ENCODE measurements around a stretch of chr10.

DNA sequence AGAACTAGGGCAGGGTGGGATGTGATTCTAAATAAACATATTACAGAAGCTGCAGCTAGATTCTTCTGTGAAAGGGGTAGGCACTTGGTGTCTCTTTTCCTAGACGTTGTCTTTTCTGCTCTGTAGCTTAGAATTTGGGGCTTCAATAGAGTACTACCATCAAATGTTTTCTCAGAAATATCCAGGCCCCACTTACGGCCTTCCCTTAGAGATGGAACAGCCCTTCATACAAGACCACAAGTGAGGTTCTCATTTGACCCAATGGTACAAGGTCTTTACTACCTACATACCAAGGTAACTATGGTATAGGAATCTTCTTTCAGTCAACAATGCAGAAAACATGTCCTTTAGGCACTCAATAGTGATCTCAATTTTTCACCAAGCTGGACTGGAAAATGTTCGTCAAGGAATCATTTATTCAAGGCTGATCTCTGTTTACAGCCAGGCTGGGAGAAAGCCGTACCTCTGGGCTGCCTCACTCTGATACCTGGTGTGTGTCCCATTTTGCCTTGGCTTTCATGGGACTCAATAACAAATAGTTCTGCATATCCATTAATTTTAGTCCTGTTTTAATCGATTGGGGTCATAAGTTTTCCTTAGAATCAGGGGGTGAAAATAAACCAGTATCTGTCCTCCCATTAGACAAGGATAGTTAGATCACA lies 21.7 kb downstream of the PIP4K2A start:
- PRO-cap, result no peak

- PRO-cap, result no peak
Measured at GRCh38 chr10:22742853-22743052, 28.4 kb upstream of the PIP4K2A start.

DNA sequence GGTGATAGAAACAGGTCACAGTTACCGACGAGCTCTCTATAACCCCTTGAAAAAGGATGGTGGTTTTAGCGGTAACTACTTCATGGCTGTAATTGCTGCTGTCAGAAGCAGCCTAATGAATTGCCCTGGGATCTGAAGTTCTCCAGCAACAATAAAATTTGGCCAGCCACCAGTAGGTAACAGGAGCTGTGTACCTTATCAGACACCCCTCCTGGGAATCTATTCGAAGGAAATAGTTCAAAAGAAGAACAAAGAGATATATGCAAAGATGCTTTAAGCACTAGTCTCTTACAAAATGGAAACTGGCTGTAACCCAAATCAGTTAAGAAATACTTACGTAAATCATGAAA lies 1.4 kb downstream of the MSRB2 start:
- PRO-cap, result no peak

DNA sequence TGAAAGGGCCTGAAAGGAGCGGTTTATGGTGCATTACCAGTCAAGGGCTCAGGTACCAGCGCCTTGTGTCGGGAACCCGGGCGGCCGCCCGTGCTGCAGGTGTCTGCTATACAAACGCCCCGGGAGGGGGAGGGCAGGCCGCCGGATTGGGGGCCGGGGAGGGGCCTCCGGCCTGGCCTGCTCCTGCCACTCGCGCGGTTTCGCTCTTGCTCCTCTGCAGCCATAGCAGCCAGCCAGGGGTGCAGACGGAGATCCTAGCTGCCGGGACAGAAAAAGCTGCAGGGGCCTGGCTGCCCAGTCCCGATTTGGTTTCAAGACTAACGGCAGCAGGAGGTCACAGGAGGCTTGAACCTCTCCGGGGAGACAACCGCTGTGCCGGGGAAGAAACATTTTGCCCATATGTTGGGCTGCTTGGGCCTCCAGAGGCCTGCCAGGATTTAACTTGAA lies 17.3 kb upstream of the PTF1A start:
- PRO-cap, result no peak

DNA sequence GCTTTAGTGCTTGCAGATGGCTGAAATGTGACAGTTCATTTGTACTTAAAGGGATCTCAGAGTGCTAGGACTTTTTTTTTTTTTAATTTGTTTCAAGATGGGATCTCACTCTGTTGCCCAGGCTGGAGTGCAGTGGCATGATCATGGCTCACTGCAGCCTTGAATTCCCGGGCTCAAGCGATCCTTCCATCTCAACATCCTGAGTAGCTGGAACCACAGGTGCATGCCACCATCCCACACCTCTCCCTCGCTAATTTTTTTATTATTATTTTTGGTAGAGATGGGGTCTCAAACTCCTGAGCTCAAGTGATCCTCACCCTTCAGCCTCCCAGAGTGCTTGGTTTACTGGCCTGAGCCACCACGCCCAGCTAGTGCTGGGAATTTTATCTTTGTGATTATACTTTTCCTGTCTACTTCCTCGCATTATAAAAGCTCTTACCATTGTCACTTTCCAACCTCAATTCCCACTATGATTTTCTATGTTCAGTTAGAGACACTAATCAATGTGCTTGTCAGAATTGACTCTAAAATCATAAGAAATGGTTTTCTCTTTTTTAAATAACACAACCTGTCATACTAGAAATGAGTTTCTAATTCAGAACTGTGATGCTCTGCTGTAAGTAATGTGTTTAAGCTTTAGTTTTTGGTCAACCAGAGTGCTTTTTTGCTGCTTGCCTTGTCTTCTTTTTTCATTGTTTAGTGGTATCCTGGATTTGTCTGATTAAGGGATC lies 7.9 kb downstream of the OTUD1 start:
- PRO-cap, result no peak

- PRO-cap, result no peak
Measured at GRCh38 chr10:23694190-23695334, 255.7 kb downstream of the OTUD1 start.

DNA sequence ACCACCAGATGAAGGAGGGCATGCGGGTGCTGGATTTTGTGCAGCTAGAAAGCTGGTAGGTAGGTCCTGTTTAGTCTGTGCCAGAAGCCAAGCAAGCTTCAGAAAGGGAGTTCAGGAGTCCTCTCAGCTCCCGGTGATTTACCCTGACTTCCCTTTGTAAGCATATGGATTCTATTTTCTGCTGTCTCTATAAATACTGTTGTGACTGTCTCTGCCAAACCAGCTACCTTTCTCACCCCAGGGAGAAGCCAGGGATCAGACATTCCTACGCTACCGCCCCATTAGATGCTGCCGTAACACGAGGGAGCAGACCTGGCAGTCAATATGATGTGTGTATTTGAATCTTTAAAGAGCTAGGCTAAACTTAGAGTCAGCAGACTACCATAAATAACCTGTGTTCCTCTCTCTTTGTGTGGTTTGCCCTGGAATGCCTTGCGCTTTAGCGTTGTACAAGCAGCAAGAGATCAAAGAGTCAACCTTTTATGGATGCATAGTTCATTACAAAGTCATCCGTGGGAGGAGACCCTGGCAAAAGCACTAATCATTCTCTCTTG lies 200.3 kb upstream of the KIAA1217 start:
- PRO-cap, result no peak

GRCh38 chr10:24115893-24116194 lies 93.1 kb upstream of the KIAA1217 start:
- PRO-cap, result no peak

GRCh38 chr10:24207540-24207864 lies 1.4 kb upstream of the KIAA1217 start:
- PRO-cap, result no peak

DNA sequence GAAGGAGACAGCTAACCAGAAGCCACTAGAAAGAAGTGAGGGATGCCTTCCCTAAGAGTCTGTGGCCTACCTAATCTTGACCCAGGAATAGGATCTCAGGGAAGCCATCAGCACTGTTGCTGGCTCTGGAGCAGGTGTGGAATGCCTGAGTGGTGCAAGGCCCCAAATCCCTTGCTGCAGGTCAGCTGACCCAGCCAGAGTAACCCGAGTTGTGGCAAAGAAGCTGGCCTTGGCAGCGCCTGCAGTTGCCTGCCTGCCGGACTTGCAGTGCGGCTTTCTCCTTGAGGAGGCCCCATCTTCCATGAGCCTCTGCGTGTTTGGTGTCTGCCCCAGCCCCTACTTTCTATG lies 5.8 kb downstream of the KIAA1217 start:
- PRO-cap, result no peak

DNA sequence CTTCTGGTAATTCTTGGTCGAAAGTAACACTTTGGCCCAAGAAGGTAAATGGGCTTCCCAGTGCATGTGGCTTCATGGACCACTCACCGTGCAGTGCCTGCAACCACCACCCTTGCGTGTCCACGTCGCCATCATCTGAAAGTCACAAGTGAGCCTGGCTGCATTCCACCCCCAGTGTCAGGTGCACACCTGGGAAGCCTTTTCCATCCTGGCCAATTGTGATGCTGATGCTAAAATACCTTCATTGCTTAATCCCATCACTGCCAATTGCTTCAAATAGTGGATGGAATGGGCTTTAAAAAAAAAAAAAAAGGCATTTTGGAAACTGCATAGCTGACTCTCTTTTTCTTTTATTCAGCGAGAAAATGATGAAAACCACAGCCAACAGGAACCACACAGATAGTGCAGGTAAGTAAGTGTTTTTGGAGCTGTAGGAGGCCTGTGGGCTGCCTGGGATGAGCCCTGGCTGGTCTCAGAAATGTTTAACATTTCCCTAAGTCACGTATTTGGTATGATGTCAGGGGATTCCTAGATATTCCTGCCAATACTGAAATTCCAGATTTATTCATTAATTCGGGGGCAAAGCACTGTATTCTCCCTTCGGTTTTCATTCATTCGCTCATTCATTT lies 228.8 kb downstream of the ARHGAP21 start:
- PRO-cap, result no peak

- PRO-cap, result no peak
Measured at GRCh38 chr10:24542640-24543232, 181.0 kb downstream of the ARHGAP21 start.

DNA sequence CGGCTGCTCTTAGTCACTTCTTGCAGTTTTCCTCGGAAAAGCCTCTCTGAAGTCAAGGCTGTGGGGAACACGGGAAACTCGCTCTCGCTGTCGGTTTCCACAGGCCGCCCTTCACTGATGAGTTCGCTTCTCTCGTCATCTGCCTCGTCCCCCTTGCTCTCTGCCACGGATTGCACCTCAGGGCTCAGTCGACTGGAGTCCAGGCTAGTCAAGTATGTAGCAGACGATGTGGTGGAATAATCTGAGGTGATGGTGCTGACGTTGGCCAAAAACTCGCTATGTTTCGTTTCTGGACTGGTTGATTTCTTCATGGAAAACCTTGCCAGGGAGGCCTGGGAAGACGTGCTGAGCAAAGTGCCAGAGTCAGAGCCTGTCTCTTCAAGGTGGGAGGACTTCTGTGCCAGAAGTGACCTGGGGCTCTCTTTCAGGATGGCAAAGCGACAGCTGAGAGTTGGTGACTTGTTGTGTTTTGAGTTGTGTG lies 138.4 kb downstream of the ARHGAP21 start:
- PRO-cap, result no peak

GRCh38 chr10:24645806-24646169 lies 77.9 kb downstream of the ARHGAP21 start:
- PRO-cap, result no peak

DNA sequence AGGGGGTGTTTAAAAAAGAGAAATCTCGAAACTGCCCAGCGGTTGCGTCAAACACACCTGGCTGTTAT lies 1.4 kb downstream of the ARHGAP21 start:
- PRO-cap, result no peak

GRCh38 chr10:24789932-24790235 lies 66.2 kb upstream of the ARHGAP21 start:
- PRO-cap, result no peak

- PRO-cap, result unidirectional peak, plus-strand start at chr10:24951939
Measured at GRCh38 chr10:24951113-24952087, 1.0 kb downstream of the PRTFDC1 start.

DNA sequence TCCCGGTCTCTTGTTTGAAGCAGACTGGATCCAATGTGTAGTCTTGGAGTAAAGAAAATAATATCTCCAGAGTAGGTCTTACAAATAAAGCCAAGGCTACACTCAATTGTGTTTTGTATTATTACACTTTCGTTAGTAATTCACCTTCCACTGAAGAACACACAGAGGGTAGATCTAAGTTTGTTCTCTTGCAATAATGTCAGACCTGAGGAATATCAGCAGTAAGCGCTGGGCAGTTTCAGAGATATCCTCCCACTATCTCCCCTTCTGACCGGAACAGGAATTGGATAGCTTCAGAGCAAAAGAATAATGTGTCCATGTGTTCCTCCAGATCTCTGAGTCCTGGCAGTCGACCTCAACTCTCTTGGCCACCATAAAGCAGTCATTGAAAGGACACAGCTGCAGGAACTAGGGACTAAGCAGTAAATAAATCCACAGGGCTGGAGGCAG lies 6.2 kb upstream of the PRTFDC1 start:
- PRO-cap, result no peak

DNA sequence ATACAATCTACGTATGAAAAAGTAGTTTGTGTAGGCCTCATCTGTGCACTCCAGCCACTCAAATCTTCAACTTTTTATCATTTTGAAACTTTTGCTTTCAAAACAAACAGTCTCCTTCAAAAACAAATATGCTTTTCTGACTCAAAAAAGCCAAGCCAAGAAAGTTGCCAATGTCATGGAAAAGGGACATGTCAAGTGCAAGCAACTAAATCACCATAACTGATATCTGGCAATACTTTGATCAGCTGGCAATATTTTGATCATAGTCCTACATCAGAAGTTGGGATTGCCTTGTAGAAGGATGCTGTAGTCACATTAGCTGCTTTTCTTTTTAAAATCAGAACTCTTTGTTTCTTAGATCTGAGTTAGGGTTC lies 13.2 kb downstream of the THNSL1 start:
- PRO-cap, result no peak

DNA sequence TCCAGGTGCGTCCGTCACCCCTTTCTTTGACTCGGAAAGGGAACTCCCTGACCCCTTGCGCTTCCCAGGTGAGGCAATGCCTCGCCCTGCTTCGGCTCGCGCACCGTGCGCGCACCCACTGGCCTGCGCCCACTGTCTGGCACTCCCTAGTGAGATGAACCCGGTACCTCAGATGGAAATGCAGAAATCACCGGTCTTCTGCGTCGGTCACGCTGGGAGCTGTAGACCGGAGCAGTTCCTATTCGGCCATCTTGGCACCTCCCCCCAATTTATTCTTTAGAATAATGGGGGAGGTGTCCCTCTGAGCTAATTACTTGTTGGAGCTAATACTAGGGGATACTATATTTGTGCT lies 78.3 kb downstream of the GPR158 start:
- PRO-cap, result no peak

Measured in sciatic nerve (tissue), 1 donor.